HL-60 (cell line): ENCODE data around the gene RANBP9.

- RRBS, result 4% methylated on average over 7 of the region's 23 CpGs
These were observed 54.6 kb downstream of the TBC1D7 start for GRCh38 chr6:13273551-13274421.

DNA sequence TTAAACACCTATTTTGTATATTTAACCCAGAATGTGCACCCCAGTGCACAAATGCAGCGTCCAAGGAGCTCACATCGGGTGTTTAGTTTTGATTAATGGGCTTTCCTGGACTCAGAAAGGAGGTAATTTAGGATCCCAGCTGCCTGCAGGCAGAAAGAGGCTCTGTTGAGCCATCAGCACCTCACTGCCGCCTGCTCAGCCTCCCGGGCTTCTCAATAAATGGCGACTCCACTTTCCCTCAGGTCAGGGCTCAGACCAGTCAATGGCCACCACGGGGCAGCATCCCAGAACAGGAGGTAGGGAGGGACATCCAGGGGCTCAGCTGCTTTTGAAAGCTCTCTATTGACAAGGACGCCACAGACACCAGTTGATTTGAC is 70.2 kb upstream of the TBC1D7 start:
- RRBS, result no CpG with 5 or more reads among the region's 7 CpGs

DNA sequence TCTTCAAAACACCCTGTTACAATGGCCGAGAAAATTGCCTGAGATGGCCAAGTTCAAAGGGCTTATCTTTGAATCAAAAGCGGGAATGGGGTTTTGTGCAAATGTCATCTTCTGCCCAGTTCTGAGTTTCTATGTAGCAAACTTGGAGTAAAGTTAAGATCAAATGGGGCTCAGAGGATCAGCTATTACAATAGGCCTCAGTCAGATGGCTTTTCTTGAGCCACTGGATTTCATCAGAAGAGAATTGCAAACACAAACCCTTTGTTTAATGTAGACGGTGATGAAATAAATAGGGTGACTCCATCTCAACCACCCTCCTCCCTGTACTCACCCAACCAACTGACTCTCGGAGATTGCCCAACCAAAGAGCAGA is 79.2 kb upstream of the TBC1D7 start:
- RRBS, result no CpG with 5 or more reads among the region's 4 CpGs

DNA sequence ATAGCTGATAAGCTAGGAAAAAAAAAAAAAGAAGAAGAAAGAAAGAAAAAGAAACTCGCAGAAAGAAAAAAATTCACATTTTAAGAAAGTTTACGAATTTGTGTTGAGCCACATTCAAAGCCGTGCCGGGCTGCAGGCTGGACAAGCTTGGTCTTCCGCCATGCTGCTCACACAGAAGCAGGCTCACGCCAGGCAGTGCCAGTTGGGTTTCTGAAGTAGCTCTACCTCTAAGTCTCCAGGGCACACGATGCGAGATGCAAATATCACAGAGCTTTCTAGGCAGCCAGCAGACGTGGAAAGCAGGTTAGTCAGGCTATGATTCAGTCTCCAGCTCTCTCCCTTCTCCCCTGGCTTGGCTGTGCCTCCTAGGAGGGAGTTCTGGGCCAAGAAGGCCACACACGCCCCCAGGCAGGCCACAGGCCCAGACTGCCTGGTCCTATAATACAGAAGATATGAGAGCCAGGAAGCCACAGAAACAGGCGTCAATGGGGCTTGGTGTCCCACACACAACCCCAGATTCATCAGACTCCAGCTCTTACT is 61.5 kb downstream of the GFOD1 start:
- RRBS, result no CpG with 5 or more reads among the region's 11 CpGs

DNA sequence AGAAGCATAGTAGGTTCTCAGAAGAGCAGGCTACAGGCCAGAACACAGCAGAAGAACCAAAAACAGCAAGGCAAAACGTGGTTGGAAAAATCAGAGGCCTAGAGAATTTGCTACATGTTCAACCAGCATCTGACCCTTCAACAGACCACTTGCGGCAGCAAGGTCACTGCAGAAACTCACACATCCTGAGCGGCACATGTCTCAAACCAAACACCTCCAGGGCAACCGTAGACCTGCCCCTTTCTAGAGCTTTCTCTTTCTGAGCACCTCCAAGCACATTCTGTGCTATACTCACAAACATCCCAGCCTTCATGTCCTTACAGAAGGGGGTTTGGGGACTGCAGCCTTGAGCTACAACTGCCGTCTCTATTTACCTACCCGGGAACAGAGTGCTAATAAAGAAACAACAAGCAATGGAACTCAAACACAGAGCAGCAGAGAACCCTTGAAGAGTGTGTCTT is 52.6 kb downstream of the GFOD1 start:
- RRBS, result no CpG with 5 or more reads among the region's 6 CpGs

DNA sequence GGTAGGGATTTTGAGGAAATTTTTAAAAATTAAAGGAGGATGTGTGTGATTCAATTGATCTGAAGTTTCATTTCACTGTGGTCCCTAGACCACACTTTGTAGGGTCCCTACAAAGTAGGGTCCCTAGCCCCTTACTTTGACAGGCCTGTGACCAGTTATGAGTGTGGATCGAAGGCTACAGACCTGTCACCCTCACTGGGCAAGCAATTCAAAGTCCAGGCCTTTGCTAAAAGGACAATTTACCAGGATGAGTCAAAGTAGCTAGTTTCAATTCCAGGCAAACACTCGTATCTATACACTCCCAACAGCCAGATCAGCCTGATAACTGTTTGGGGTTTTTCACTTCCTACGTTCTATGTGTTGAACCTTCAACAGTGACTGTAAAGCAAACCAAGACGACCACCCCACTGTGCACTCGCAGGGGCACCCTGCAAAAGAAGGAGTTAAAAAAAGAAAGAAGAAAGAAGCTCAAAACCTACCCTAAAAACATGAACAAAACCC is 3.3 kb downstream of the GFOD1 start:
- RRBS, result no CpG with 5 or more reads among the region's 5 CpGs

DNA sequence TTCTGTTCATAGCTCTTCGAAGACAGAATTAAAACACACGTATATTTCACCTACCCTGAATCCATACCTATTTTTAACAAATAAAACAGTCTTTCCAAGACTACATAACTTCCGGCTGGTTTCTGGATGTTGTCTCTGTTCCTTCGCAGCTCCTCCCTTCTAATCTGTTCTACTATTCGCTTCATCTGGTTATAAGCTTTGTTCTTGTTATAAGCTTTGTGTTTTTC is 2.2 kb downstream of the GFOD1 start:
- RRBS, result no CpG with 5 or more reads among the region's 5 CpGs

- RRBS, result 100% methylated on average over 4 of the region's 10 CpGs
These were observed 36.5 kb upstream of the GFOD1 start for GRCh38 chr6:13523770-13524419.

GRCh38 chr6:13615037-13615230 is 201 bp upstream of the NOL7 start:
- RRBS, result 2% methylated on average over 5 of the region's 15 CpGs

DNA sequence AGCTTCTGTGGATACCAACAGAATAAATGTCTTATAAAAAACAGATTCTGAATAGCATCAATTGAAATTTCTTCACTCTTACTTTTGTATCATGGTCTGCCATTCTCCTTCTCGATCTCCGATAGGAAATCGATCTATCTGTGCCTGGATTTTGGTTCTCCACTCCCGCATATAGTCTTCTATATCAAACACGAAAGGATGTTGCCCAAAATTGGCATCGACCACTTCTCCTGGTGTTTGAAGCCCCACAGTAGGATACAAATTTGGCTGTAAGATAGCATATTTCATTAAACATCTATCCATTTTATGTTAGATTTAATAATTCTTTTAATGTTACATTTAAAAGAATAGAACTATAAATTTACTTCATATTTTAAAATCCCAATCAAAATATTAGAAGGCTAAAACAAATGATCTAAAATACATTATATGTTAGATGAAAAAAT is 29.4 kb downstream of the NOL7 start:
- RRBS, result no CpG with 5 or more reads among the region's 6 CpGs

GRCh38 chr6:13695238-13695945 is 16.2 kb downstream of the RANBP9 start:
- RRBS, result no CpG with 5 or more reads among the region's 4 CpGs

DNA sequence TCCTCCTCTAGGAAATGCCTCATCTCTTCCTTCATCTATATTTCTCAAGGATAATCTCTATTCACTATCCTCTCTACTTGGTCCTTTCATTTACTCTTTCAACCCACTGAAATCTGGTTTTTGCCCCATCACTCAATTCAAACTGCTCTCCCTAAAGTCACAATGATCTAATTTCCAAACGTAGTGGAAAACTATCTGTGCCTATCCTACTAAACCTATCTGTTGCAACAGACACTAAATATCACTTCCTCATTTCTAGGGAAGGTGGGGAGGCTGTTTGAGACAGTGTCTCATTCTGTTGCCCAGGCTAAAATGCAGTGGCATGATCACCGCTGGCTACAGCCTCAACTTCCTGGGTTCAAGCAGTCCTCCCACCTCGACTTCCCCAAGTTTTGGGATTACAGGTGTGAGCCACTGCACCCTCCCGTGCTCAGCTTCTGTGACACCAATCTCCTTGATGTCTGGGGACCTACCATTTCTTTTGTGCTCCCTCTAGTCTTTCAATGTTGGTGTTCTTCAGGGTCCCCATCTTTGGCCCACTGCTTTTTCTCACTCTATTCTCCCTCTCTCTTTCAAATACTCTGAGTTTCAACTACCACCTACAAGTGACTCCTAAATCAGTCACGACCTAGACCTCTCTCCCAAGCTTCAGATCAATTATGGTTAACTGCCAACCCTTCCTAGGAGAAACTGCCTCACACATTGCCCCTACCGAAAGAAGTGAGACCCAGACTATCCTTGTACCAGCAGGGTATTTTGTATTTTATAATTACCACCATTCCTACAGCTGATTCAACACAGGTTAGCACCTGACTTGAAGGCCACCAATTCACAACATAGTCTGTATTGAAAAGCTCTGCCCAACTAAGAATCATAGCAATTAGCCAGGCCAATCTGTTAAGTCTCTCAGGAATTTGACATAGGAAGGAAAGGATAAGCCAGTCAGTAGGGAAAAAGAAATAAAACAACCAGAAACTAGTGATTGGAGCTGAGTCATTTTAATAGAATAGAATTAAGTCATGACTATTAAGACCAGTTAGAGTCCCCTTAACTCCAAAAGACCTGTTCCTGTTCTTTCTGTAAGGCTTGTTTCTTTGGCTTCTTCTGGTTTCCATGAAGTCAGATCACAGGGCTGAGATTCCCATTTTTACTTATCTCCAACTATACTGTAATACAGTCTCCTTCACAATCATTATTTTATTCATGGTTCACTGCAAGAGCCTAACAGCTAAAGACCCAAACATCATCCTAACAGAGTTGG is 8.5 kb downstream of the RANBP9 start:
- RRBS, result no CpG with 5 or more reads among the region's 6 CpGs

DNA sequence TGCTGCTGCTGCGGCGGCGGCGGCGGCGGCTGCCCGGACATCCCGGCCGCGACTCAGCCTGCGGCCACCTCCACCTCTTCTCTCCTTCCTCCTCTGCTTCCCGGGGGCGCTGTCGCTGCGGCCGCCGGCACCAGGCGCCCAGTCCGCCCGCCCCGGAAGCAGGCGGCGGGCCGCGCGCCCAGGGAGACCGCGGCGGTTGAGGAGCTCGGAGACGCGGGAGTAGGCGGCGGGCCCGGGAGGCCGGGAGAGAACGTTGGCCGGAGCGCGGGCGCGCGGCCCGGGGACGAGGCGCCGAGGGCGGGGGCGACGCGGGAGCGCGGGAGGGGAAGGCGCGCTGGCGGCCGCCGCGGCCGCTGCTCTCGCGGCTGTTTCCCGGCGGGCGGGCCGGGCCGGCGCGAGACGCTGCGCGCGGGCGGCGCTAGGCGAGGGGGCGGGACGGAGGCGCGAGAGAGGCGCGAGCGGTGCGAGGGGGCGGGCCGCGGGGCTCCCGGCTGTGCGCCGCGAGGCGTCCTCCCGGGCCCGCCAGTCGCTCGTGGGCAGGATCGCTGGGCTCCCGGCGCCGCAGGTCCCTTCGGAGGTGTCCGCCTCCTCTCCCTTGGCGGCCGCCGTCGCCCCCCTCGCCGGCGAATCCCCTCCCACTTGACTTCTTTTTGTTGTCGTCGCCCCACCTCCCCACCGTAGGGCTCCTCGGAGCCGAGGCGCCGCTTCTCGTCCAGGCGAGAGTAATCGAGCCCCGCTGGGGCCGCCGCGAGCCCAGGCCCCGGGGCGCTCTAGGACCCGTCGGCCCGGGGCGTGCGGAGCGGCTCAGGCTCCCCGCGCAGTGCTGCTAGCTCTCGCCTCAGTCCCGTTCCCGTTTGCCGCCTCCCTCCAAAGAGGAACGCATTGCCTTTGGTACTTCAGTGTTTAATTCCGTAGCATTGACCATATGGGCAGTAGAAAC is at the start of gene RANBP9:
TSS of gene RANBP9 (minus strand) at position 371 of the 940 bp plus-strand sequence.
- RRBS, result 2% methylated on average over 72 of the region's 139 CpGs

- RRBS, result 18% methylated on average over 4 of the region's 9 CpGs
These were observed 51.6 kb upstream of the RNF182 start for GRCh38 chr6:13873162-13873583.

GRCh38 chr6:14017871-14018875 is 93.4 kb downstream of the RNF182 start:
- RRBS, result no CpG with 5 or more reads among the region's 50 CpGs

DNA sequence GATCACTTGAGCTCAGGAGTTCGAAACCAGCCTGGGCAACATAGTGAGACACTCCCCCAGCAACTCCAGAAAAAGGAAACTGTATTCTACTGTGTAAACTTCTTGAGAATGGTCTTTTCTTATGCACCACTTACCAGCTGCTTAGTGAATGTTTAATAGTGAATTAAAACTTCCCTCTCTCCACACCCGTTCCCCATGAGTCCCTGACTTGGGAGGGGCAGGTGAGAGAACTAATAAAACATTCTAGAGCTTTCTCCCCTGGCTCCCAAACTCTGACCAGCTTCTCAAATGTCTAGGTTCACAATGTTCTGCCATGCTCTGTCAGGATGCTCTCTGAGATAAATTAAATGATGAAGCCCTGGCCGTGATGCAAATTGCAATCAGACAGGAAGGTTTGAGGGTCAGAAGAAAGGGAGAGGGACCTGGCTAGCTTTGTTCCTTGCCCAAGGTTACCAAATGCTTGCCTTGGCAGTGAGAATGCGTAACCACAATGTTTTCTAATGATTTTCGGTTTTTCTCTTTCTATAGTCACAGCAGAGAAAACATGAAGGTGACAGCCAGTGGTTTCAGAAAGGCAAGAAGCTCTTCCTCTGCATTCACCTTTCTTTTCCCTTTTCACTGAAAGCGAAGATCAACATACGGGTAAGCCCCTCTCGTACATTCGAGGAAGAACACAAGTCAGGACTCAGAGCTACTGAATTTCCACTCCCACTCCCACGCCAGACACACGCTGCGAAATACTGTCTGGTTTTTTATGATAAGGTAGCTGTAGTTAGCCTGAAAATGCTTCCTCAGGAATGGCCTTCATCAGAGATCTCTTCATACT is 7.7 kb upstream of the CD83 start:
- RRBS, result no CpG with 5 or more reads among the region's 12 CpGs

DNA sequence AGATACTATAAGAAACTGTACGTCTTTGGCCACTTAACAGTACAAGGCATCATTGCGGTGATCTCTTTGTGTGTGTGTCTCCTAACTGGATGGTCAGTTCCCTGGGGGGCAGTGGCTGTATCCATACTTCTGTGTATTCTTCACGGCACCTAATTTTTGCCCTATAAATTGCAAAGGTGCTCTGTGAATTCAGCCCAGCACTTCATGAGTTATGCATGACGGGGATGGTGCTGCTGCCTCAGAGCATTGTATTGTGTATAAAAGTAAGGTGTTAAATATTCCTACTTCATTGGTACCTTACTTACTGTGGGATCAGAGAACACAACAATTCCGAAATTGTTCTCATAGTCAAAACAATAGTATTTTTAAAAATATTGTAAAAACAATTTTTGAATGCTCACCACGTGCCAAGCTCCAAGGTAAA is 1.5 kb downstream of the CD83 start:
- RRBS, result no CpG with 5 or more reads among the region's 6 CpGs

- RRBS, result no CpG with 5 or more reads among the region's 11 CpGs
These were observed 2.3 kb downstream of the CD83 start for GRCh38 chr6:14119597-14120514.

DNA sequence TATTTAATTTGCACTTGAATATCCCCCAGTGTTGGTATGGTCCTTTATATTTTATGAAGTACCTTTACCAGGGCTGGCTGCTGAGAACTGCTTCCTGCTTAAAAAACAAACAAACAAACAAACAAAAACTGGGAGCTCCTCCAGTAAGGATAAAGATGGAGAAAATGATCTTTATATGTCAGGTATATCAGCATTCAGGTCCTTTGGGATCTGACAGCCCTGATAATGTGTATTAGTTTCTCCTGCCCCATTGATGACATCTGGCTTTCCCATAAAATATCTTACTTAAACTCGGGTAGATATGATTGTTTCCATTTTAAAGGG is 284.6 kb downstream of the CD83 start:
- RRBS, result no CpG with 5 or more reads among the region's 1 CpG

GRCh38 chr6:14727270-14727855 is 518.5 kb upstream of the JARID2 start:
- RRBS, result no CpG with 5 or more reads among the region's 7 CpGs